A172 (cell line): ENCODE measurements around a stretch of chr4.

DNA sequence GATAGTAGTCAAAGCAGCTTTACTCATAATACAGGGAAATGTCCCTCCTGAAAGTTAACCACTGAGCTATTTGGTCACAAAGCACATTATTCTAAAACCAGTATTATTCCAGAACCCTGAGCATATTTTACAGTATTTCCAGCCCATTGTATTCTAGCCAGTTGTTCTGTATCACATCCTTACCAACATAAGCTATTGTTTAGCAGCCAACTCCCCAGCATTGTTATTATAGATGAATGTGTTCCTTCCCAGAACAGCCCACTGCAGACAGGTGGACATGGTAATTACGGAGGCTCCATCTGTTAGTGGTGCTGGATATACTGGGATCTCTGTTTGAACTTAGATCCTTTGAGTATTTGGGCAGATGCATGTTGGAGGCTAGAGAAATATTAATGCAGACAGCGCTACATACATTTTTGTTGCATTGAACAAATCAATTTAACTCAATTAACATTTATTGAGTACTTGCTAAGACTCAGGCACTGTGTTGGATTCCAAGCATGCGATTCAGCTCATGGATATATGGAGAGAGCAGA is 126.1 kb downstream of the MGST2 start:
- RAMPAGE, long total RNA = no peak

DNA sequence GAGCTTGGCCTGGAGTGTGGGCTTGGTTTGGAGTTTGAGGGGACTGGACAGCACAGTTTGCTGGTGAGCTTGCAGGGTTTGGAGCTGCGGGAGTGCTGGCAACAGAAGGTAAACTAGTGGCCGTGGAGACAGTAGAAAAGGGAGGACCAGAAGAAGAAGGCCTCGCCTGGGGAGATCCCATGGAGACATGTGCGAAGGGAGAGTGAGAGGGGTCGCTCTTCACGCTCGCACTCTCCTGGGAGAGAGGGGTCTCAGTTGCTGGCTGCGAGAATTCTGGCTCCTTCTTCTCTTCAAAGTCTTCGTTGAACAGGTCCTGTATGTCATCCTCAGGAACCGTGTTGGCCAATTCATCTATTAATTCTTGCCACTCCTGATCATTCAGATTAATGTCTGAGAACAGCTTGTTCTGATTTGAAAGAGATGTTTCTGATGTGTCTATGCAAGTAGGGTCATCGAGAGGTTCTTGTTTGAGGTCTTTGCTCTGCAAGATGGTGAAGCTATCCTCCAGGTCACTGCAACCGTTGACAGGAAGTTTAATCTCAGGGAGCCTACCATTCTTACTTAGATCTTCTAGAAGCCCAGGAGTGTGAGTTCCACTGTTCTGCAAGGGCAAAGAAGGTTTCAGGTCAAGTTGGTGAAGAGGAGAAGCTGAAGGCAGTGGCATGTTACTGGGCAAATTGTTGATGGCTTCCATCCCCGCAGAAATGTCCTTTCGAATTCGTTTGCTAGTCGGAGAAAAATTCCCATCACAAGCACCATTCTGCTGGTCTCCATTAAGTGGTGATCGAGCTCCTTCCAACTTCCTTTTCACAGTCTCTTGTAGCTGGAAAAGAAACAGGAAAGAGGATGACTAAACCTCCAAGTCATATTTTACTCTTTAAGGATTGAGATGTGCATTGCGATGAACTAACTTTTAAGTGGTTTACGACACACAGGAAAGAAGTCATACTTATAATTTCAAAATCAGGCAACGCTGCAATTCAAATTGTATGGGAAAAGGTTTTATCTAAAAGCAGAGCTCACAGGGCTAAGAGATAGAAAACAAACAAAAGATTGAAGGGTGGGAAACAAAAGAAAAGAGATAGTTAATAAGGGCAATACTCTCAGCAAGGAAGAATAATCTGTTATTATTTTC is 224.9 kb downstream of the MGST2 start:
- RAMPAGE, long total RNA = no peak

DNA sequence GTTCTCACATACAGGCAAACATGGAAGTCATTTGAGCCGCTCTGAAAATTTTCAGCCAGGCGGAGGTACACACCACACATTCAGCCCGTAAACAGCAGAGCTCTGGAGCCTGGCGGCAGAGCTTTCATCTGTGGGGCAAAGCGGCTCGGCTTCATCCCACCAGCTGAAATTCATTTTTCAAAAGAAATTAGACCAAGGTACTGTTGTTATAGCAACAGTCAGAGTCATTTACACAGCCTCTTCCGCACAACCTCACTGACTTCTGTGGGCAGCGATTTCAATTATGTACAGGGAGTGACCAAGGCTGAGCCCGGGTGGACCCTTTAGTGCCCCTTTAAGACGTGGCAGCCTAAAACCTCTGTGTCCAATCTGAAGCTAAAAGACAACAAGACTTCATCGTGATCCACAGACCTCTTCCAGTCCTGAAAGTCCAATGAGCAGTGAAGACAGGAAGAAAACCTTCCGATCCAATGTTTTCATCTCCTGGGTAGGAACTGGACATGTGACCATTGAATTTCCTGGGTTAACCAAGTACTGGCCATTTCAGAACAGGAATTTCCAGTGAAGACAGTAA is 237.0 kb downstream of the MGST2 start:
- RAMPAGE, long total RNA = no peak

DNA sequence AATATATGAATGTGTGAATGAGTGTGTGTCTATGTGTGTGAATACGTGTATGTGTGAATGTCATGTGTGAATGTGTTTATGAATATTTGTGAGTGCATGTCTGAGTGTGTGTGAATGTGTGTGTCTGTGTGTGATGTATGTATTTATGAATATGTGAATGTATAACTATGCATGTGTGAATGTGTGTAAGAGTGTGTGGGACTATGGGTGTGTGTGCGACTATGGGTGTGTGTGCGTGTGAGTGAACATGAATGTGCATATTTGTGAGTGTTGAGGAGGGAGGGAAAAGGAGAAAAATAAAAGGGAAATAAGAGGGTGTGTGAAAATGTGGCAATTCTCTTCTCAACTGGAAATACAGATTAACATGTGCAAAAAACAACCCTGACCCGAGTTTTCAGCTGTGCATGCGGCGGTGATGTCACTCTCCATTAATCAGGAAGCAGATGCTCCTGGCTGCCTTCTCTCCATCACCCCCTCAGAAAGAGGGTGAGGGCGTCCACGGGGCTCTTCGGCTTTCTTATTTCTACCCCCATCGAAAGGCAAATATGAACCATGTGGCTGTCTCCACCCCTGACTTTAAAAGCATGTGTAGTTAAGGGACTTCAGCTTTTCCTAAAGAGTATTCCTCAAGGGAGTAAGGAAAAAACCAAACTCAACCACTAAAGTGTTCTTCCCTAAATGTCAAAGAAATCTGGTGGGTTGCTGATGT is 219.8 kb downstream of the MAML3 start:
- RAMPAGE, long total RNA = no peak

- RAMPAGE, long total RNA = no peak
These were observed 182.8 kb downstream of the MAML3 start for GRCh38 chr4:139971070-139971723.

GRCh38 chr4:140054475-140055115 is 99.4 kb downstream of the MAML3 start:
- RAMPAGE, long total RNA = no peak

- RAMPAGE, long total RNA = no peak
These were observed 54.1 kb downstream of the MAML3 start for GRCh38 chr4:140099645-140100540.

DNA sequence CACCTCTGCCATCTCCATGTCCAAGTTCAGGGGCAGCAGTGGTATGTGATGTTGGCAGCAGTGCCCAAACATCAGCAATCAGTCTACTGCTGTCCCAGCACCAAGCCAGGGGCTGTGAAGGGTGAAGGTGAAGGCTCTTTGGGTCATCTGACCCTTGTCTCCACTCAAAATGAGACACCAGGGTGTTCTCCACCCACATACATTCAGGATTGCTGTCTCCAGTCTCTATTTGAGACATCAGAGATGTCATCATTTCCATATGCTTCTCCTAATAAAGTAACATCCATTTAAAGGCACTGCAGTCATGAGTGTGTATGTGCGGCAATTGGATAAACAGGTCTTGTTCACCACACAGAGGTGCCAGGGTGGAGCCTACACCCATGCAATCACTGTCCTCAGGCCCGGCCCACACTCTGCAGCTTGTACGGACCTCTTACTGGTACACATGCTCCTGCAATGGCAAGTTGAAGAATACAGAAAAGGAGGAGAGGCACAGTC is 22.2 kb downstream of the MAML3 start:
- RAMPAGE, long total RNA = no peak

GRCh38 chr4:140242626-140243214 is 88.7 kb upstream of the MAML3 start:
- RAMPAGE, long total RNA = no peak

DNA sequence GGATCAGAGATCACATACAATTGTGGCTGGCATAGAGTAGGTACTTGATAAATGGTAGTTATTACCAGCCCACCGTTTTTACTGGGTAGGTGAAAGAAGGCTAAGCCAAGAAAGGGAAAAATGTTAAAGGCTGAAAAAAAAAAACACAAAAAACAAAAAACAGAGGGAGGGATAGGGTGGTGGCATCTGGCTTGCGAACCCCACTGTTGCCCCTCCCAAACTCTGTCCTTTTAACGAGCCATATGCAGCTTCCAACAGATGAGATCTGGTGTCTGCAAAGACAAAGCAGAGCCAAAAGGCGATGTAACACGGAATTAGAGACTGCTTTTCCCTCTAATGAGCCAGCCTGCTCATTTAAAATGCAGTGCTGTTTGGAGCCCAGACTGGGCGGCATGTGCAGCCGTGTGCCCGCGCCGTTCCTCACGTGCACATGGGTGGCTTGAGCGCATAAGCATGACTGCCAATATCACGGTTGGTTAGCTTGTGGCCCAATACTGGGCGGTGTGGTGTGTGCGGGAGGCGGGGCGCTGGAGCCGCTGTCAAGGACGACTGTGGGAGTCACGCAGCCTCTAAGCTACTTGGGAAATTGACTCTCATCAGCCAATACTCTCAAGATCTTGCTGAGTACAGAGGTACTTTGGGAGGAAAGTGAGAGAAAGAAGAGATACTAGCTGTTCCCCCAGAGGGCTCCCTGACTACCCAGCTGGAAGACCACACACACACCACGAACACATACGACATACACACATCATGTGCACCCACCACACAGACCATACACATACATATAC is 87.0 kb upstream of the SCOC start:
- RAMPAGE, long total RNA = no peak

DNA sequence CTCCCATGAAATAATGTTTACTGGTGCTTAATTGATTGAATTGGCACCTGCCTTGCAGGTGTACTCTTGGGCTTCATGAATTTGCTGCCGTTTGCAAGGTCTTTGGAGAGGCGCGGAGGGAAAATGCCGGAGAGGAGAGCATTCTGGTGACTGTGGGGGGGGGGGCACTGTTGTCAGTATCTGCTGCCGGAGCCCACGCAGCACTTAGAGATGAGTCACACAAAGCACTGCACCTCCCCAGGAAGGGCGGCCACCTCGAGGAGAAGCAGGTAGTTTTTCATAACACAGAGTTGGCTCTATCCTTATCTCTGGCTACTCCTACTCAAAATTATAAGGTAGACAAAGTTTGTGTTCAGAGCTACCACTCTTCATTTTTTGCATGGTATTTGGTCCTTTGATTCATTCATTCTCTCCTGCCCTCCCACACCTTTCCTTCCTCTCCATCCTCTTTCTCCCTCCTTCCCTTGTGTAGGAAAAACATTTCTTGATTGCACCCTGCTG is 76.3 kb upstream of the SCOC start:
- RAMPAGE, long total RNA = no peak

DNA sequence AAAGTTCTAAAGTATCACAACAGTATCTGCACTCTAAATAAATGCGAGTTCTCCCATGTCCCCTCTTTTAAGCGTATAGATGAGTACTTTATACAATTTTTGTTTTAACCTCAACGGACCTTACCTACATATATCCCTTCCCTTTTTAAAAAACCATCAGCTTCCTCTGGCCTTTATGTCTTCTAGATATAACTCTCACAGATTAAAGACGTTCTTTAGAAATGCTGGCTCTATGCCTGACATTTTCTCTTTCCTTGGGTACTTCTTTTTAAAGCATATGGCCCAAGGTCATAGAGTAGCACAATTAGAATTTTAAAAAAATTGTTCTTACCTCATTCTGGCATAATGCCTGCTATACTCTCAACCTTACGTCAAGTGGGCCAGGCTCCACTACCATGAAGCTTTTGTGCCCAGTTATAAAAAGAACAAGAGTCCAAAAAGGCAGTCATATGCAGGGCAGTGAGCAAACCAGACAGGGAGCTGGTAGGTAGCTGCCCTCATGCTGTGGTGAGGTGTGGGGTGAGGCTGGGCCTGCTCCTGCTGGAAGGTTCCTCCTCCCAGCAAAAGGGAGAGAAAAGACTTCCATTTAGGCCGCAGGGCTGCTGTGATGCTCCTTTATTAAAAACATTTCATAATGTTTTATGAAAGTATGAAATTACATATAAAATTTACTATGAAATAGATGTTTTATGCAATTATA is 64.3 kb upstream of the UCP1 start:
- RAMPAGE, long total RNA = no peak

GRCh38 chr4:140640876-140641599 is 72.3 kb upstream of the UCP1 start:
- RAMPAGE, long total RNA = no peak

DNA sequence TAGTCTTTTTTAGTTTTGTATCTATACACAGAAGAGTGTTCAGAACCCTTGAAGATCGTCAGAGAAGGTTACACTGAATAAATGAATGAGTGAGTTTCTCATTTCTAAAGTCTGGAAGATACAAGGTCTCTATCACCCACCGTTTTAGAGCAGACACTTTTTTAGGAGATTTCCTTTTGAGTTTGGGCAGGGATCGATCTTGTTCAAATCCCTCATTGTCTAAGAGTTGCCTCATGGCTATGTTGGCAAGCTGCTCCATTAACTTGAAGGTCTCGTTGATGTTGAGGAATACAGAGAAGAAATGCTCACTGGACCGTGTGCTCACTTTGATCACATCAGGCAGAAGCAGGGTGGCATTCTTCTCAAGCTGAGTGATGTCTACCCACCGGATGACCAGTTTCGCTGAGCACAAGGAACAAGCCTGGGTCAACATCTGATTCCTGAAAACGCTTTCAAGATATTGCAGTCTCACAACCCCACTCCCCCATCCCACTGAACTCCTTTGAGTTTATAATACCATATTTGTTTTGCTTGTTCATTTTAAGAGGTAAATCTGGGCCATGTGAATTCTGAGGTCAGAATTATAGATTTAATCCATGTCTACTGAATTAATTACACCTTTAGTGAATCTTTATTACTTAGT is 77.3 kb downstream of the TBC1D9 start:
- RAMPAGE, long total RNA = no peak

- RAMPAGE, long total RNA = no peak
These were observed 57.9 kb downstream of the TBC1D9 start for GRCh38 chr4:140698227-140698697.

- RAMPAGE, long total RNA = no peak
These were observed 12.9 kb downstream of the TBC1D9 start for GRCh38 chr4:140743109-140743958.

DNA sequence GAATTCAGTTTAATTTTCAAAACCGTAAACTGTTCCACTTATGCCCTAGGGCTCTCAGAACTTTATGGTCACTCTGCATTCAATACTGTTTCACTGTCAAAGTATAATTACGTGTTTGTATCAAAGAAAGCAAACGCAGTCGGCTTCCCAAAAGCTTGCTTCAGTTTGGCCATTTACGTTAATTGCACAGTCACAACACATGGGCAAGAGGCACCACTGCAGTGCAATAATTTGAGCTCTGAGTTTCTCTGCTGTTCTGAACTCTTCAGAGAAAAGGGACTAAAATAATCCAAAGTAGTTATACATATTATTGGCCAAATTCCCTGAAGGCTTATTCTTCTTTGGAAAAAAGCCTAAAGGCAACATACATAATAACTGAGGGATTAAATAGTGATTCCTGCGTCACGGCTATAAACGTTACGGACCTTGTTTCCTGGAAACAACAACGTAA is 51.4 kb downstream of the RNF150 start:
- RAMPAGE, long total RNA = no peak

DNA sequence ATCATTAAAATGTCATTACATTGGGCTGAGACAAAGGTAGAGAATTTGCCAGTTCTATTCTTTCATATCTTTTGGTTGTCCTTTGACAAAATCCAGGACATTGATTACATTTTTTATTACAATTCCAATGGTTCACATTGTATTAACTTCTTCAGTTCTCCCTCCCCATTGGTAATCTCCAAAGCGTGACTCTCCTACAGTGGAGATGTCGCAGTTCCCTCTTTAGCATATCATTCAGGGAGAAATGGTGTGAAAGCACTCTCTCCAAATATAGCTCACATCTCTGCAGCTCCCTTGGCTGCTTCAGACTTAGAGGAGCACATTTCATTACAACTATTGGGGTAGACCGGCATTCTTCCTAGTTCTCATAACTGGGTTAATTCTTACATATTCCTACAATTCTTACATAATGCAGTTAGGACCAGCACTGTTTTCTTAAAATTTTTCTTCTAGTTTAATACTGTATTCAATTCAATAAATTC is 25.4 kb downstream of the RNF150 start:
- RAMPAGE, long total RNA = no peak

- RAMPAGE, long total RNA = no peak
These were observed 11.7 kb downstream of the ZNF330 start for GRCh38 chr4:141232415-141232812.

DNA sequence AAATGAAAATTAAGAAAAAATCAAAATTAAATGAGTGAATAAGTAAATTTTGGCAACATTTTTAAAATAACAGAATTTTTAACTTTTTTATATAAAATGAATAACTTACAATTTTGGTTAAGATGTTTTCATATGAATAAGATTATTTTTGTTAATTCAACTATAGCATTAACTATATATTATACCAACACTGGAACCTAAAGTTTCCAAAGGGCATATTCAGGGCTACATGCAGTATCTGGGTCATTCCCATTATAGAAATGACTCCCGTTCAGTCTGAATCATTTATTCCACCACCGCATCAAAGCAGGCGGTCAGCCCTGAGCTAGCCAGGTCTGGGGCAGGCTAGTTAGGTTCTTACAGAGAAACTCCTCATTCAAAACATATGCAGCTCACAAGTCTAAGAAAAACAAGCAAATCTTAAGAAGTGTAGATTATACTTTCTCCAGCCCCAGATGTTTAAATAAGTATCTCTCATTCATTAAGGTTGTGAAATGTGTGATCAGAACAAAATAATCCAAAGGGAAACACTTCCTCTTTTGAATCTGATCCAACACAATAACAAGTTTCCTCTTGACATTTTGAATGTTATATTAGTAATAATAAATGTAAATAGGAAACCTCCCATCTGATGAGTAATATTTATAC is 442.0 kb downstream of the INPP4B start:
- RAMPAGE, long total RNA = no peak